Ovary (tissue), 7 donors: ENCODE data around the genes SPACA5B and FTSJ1.

DNA sequence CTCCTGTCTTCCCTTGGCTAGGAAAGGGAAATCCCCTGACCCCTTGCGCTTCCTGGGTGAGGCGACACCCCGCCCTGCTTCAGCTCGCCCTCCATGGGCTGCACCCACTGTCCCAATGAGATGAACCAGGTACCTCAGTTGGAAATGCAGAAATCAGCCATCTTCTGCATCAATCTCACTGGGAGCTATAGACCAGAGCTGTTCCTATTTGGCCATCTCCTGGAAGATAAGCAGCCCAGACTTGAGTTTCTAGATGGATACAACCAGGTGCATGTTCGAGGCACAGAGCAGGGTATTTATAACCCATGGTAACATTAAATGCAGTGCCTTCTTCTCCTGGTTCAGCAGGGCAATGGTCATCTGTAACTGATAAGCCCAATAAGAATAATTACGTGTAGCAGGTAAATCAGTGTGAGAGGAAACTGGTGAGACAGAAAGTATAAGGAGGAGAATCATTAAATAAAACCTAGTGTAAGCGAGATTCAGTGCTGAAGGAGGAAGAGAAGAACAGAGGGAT lies 39.3 kb downstream of the KRBOX4 start:
- PRO-cap, 7 experiments: no peak in any of the 7 experiments
- RAMPAGE, long total RNA, 2 experiments: no peak in any of the 2 experiments

GRCh38 chrX:46597658-46598187 lies 24.2 kb downstream of the CHST7 start:
- PRO-cap, 7 experiments: no peak in any of the 7 experiments
- RAMPAGE, long total RNA, 2 experiments: start-site peak on the plus strand in 1 of 2 experiments, at chrX:46597875-46597975 at its widest, 22 reads per replicate

- PRO-cap, 7 experiments: no peak in any of the 7 experiments
- RAMPAGE, long total RNA, 2 experiments: no peak in any of the 2 experiments
Measured at GRCh38 chrX:46606386-46607390, 33.1 kb downstream of the CHST7 start.

DNA sequence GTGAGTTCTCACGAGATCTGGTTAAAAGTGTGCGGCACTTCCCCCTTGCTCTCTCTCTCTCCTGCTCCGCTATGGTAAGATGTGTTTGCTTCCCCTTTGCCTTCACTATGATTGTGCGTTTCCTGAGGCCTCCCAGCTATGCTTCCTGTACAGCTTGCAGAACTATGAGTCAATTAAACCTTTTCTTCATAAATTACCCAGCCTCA lies 53.1 kb downstream of the CHST7 start:
- PRO-cap, 7 experiments: no peak in any of the 7 experiments
- RAMPAGE, long total RNA, 2 experiments: no peak in any of the 2 experiments

DNA sequence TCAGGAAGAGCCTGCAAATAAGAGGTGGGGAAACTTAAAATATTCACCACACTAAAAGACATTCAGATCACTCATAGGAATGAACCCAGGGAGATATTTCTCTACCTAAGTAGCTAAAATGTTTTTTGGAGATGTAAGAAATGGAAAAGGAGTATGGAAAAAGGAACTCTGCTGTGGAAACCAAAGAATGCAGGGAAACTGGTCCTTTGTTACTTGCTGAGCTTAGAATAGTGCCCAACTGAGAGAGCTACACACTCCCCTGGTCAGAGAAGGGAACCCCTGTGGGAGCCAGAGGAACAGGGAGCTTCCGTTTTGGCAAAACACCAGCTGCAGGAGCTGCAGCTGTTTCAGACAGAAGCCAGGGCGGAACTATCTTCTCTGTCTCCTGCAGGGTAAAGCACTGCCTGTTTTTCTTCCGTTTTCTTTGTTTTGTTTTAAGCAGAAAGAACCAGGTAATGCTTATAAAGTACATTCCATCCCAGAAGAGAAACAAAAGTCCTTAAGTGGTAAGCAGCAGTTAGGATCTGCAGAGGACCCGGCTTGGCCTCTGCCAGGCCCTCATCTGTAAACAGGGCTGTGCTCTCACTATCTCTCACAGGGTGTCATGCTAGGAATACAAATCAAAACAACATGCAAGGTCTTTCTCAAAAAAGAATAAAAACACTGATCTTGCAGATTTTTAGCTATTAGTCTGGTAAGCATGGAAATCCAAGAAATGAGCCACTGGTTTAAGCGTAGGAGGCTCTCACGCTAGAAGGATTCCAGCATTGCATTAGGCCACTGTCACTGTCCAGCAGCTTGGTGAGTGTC lies 76.0 kb downstream of the CHST7 start:
- PRO-cap, 7 experiments: peak in 1 of 7 experiments; most common minus-strand start position 232 of the sequence (in 1)
- RAMPAGE, long total RNA, 2 experiments: no peak in any of the 2 experiments

DNA sequence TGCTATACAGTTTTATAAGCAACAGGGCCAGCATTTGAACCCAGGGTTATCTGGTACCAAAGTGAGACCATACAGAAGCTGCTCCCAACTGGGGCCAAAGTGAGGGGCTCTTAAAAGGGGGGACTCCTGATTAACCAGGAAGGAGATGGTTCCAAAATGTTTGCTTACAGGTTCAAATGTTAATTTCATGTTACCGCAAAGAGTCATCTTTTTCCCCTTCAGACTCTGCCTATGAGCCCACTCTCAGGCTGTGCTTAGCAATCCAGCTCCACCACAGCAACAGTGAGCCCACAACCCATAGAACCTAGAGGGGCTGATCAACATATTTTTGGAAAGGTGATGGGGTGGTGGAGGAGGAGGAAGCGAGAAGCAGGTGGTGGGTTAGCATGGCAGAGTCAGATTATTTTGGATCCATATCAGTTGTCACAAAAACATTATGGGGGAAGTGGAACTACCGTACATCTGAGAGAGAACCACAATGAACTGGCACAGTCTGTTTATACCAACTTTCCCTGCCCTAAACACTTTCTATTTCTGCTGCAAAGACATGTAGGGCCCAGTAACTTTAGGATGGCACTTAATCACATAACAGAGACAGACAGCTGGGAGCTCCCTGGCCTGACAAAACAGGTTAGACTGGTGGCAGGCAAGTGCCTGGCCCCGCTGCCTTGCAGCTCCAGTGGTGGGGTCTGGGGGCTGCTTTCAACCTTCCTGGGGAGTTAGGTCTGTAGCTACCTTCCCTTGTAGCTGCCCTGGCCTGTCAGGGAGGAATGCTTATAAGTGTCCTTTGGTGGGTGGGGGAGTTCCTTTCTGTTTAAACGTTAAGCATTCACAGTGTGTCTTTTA lies 4.3 kb downstream of the SLC9A7 start:
- PRO-cap, 7 experiments: no peak in any of the 7 experiments
- RAMPAGE, long total RNA, 2 experiments: no peak in any of the 2 experiments

DNA sequence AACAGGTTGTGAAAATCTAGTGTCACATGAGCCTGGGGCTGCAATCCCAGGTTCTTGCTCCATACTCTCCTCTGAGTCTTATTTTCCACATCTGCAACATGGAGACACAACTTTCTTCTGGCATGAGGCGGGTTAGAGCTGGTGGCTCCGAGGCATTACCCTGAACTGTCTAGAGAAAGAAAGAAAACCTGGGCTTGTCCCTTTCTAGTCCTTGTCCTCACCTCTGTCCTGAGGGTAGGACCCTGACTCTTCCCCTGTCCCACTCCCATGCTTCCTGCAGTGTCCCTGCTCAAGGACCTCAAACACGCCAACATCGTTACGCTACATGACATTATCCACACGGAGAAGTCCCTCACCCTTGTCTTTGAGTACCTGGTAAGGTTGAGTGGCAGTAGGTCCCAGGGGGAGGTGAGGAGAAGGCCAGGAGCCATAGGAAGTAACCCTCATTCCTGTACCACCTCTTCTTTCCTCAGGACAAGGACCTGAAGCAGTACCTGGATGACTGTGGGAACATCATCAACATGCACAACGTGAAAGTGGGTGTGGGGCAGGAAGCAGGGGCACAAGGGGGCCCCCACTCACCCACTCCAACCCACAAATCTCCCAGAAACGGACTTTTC lies 7.1 kb downstream of the CDK16 start:
- PRO-cap, 7 experiments: no peak in any of the 7 experiments
- RAMPAGE, long total RNA, 2 experiments: no peak in any of the 2 experiments

GRCh38 chrX:47231763-47232077 lies 1.1 kb upstream of the USP11 start:
- PRO-cap, 7 experiments: no peak in any of the 7 experiments
- RAMPAGE, long total RNA, 2 experiments: no peak in any of the 2 experiments

DNA sequence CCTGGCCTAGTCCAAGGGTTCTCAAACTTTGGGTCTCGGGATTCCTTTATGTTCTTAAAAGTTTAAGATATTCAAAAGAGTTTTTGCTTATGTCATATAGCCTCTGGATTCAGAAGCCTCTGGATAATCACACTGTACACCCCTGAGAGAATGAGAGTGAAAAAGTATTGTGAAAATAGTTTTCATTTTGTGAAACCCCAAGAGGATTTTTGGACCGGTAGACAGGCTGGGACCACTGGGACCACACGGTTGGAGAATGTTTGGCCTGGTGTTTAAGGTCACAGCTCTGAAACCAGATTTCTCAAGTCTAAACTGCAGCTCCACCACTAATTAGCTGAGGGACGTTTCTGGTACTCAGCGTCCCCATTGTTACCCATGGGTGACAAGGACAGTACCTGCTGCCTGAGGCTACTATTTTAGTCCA lies 719 bp upstream of the USP11 start:
- PRO-cap, 7 experiments: no peak in any of the 7 experiments
- RAMPAGE, long total RNA, 2 experiments: no peak in any of the 2 experiments

- PRO-cap, 7 experiments: no peak in any of the 7 experiments
- RAMPAGE, long total RNA, 2 experiments: no peak in any of the 2 experiments
Measured at GRCh38 chrX:47297585-47298322, 64.9 kb downstream of the USP11 start.

DNA sequence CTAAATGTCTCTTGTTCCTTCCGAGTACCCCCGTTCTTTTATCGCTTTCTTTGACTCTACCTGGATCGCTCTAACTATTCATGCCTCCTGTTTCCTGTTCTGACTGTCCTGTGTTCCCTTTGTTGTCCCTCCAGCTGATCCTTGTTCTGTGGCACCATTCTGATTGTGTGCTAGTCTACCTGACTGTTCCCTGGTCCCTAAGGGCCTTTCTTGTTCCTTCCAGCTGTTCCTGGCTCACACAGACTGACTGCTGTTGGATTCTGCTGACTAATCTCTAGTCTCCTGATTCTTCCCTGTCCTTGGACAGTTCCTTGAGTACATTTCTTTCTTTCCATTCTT lies 20.6 kb downstream of the ZNF41 start:
- PRO-cap, 7 experiments: no peak in any of the 7 experiments
- RAMPAGE, long total RNA, 2 experiments: start-site peak on the minus strand in 1 of 2 experiments, centred at position 278 of the sequence, 7 reads per replicate

DNA sequence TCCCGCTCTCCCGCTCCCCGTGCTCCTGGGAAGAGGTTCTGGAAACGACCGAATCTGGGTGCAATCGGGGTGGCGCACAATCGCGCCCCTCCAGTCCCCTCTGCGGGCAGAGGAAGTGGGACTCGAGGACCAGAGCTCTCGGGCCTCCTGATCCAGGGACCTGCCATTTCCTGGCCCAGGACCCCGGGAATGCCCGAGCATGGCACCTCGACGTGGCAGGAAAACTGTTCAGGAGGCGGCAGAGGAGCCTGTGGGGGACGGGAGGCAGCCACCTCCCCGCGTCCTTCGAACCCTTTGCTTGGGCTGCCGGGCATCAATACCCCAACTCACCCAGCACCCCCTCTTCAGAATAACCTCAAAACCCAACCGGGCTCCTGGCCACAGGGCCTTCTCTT lies 37.1 kb upstream of the ARAF start:
- PRO-cap, 7 experiments: no peak in any of the 7 experiments
- RAMPAGE, long total RNA, 2 experiments: no peak in any of the 2 experiments

- PRO-cap, 7 experiments: peak in 7 of 7 experiments; most common plus-strand start chrX:47556356 (in 6); most common minus-strand start chrX:47556133 (in 4)
- RAMPAGE, long total RNA, 2 experiments: no peak in any of the 2 experiments
Measured at GRCh38 chrX:47555783-47556934, 4.8 kb upstream of the ARAF start.

DNA sequence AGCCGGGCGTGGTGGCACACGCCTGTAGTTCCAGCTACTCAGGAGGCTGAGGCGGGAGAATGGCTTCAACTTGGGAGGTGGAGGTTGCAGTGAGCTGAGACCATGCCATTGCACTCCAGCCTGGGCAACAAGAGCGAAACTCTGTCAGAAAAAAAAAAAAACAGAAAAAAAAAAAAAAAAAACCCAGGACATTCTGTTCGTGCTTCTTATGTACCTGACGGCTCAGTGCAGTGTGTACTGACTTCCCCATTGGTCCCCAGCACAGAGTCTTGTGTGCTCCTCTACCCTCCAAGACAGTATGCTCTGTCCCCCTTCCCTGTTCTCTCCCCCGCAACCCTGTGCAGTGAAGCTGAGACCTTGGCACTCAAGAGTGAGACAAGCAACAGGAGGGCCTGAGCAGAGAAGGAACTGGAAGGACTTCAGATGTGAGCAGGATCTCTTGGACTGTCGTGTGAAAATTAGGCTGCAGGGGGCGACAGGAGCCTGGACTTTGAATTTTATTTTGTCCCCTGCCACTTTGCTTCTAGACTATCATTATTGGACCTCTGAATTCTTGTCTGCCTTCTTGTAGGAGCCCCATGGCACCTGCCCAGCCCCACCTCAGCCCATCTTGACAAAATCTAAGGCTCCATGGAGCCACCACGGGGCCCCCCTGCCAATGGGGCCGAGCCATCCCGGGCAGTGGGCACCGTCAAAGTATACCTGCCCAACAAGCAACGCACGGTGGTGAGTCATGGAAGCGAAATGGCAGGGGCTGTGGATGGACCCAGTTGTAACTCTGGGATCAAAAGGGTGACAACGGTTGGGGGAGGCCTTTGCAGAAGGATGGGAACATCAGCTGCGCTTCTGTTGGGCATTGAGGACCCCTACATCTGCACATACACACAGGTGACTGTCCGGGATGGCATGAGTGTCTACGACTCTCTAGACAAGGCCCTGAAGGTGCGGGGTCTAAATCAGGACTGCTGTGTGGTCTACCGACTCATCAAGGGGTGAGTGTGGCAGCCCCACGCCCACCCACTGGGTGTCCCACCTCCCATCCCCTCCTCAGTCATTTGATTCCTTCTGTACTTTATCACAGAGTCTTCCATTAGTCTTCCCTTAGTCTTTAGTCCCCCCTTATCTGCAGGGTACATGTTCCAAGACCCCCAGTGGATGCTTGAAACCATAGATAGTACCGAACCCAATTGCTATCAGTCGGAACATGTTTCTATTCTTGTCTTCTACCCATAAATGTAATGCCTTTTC lies 1.8 kb downstream of the ARAF start:
- PRO-cap, 7 experiments: no peak in any of the 7 experiments
- RAMPAGE, long total RNA, 2 experiments: no peak in any of the 2 experiments

DNA sequence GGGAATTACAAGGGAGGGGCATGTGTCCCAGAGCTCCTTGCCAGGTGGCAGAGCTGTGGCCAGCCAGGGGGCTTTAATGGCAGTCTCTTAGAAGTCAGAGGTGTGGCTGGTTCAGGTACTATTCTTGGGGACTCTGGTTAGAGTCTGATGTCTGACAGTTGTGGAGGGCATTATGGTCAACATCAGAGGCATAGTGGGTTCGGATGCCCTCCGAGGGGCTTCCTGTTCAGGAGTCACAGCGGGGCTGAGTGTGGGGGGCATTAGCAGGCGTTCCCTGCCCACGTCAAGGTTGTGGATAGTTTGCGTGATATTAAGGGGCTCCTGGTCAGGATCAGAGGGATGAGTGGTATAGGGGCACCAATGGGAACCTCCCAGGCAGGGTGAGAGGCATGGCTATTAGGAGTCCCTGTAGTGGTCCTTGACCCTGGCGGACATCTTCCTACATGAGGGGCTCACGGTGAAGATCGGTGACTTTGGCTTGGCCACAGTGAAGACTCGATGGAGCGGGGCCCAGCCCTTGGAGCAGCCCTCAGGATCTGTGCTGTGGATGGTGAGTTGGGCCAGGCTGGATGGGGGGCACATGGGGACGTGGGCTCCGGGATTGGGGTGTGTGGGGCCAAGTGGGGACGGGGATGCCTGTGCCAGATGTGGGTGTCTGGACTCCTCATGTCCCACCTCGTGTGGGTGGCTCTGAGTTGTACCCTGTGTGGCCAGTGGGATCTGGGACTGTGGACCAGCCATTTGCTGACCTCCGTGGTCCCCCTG lies 8.3 kb downstream of the ARAF start:
- PRO-cap, 7 experiments: no peak in any of the 7 experiments
- RAMPAGE, long total RNA, 2 experiments: no peak in any of the 2 experiments

DNA sequence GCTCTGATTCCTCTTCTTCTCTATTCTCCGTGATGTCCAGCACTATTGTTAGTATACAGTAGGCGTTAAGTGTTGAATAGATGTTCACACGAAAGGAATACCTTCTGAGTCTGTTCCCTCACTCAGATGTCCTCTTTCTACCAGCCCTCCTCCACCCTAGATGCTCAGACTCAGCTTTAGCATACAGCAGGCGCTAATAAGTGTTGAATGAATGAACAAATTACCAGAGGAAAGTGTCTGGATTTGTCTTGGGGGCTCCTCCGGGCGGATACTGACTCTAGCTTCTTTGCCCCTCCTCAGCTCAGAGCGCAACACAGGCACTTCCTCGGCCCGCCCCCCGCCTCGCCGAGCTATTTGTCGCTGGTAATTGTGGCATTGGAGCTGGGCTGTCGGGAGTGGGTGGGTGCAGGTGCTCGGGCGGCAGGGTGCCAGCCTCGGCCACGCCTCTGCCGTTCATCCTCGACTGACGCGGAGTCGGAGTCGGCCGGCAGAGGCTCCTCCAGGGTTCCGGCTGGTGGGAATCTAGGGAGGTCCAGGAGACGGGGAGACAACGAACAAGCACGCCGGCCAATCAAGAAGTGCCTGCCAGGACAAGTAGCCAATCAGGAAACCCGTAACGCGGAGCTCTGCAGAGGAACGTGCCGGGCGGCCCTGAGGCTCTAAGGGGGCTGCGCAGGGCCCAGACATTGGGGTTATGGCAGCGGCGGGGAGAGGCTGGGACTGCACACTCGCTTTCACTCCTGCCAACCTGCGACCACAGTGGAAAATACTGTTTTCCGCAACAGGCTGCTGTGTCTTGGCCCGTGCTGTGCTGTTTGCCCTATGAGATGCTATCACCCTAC lies 3.9 kb upstream of the SYN1 start:
- PRO-cap, 7 experiments: peak in 1 of 7 experiments; most common plus-strand start position 619 of the sequence (in 1); most common minus-strand start position 465 of the sequence (in 1)
- RAMPAGE, long total RNA, 2 experiments: no peak in any of the 2 experiments

- PRO-cap, 7 experiments: no peak in any of the 7 experiments
- RAMPAGE, long total RNA, 2 experiments: no peak in any of the 2 experiments
Measured at GRCh38 chrX:48130217-48130847, at the start of gene SPACA5B. SPACA5B (plus strand) TSS chrX:48130626.

DNA sequence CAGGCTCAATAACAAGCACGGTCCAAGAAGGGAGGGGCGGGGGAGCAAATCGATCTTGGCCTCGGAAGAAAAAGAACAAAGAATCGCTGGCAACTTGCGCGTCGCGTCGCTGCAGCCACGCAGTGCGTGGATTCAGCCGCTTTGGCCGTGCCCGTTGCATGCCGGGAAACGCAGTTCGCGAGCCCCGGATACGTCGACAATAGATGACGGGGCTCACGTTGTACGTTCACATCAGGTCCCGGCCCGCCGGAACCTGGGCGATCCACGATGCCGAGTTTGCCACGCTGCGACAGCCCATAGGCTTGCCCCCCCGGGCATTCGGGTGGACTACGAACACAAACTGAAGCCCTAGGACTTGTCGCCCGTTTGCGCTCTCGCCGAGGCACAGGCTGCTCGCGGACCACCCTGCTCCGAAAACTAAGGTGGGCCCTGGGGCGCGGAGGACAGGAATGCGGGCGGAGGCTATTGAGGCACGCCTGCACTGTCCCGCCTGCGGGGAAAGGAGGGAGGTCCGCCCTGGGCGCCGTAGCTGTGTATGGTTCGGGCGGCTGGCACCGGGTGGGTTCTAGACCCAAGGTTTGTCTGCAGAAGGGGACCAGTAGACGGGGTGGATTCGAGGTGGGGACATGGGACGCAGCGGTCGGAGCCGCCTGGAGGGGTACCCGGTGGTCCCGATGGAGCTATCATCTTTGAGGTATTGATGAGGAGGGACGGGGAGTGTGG lies at the start of gene FTSJ1:
FTSJ1 (plus strand) TSS at position 225 of the 723 bp plus-strand sequence.
- PRO-cap, 7 experiments: peak in 7 of 7 experiments; most common plus-strand start position 260 of the sequence (in 6); most common minus-strand start position 143 of the sequence (in 1)
- RAMPAGE, long total RNA, 2 experiments: start-site peak on the plus strand in 2 of 2 experiments, centred at positions 227 to 238 of the sequence, 59 to 105 reads per replicate

GRCh38 chrX:48523435-48524080 lies 1.9 kb downstream of the EBP start:
- PRO-cap, 7 experiments: no peak in any of the 7 experiments
- RAMPAGE, long total RNA, 2 experiments: no peak in any of the 2 experiments

GRCh38 chrX:48574635-48575350 lies 509 bp downstream of the RBM3 start:
- PRO-cap, 7 experiments: peak in 7 of 7 experiments; most common plus-strand start chrX:48574946 (in 4); most common minus-strand start chrX:48574868 (in 3)
- RAMPAGE, long total RNA, 2 experiments: start-site peak on the minus strand in 1 of 2 experiments, at chrX:48574852-48574887 at its widest, 15 reads per replicate